Neutrophil (primary cell): ENCODE measurements around the genes GCSAML, OR2AJ1, OR2M2, OR14C36 and OR2T34.

DNA sequence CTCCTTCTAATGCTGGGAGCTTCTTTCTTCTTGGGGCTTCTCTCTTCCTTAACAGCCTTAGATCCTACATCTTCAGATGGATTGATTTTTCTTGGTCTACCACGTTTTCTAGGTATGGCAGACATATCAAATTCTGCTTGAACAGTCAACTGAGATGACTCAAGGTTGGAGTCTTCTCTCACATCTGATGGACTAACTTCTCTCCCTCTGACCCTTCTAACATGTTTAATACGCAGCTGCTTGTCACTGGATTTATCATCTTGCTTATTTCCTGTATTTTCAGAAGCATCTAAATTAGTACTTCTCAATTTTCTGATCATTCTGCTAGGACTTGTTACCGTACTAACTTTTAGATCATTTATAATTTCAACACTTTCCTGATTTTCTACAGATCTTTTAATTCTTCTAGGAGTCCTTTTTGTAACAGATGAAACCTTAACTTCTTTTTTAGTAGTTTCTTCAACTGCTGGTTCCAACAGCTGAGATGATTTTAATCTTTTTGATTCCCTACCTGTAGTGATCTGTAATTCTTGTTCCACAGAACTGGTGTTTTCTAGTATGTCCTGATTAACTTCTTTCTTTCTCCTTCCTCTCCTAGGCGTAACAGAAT lies 81.7 kb downstream of the AHCTF1 start:
- PRO-cap, result no peak

- PRO-cap, result no peak
Observed at GRCh38 chr1:246889702-246890387, 41.9 kb downstream of the AHCTF1 start.

- PRO-cap, result no peak
Observed at GRCh38 chr1:246931084-246931741, 535 bp downstream of the AHCTF1 start.

GRCh38 chr1:246962138-246962571 lies 30.4 kb upstream of the AHCTF1 start:
- PRO-cap, result no peak

- PRO-cap, result no peak
Observed at GRCh38 chr1:246996878-246997331, 11.0 kb downstream of the ZNF695 start.

- PRO-cap, result no peak
Observed at GRCh38 chr1:247360063-247360692, 28.5 kb upstream of the ZNF496 start.

DNA sequence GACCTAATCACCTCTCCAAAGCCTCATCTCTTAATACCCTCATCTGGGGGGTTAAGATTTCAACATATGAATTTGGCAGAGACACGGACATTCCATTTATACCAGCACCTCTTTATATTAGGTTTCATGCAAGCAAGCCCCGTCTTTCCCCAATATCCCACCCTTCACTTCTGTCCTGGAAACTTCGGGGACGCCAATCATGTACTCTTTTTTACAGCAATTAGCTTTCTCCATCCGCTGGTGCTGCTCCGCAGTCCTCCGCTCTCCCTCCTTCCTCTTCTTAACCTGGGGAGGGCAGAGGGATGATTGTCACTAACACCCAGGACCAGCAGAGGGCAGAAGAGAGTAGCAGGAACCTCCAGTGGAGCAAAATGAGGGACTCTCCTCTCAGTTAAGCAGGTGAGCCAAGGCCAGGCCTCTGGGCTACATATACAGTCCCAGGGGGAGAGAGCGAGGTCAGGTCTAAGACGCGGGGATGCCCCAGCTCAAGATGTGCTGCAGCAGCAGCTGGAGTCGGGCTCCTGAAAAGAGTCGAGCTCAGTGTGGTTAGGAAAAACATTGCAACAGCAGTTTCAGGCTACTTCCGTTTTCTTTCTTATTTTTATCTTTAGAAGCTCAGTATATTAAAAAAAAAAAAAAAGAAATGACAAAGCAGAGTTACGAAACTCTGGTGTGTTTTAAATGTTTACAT lies 25.9 kb upstream of the NLRP3 start:
- PRO-cap, result unidirectional peak, minus-strand start at position 282 of the sequence

DNA sequence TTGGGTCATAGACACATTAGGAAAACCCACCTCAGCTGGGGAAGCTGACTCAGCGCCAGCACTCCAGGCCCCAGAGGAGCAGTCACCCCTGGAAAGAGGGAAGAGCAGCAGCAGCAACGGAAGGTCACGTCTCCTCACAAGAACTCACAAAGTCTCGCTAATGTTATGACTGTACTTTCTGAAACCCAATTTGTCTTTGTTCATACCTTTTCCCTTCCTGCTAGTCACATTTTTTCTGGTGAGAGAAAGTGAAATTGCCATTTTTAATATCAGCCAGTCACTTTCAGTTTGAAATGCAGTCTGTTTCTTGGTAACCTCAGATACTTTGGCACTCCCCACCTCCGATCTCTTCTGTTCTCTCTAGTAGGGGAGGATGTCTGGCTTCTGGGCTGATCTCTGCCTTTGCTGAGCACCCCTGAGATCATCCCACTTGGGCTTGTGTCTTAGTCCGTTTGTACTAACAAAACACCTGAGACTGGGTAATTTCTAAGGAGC lies 6.0 kb upstream of the NLRP3 start:
- PRO-cap, result no peak

DNA sequence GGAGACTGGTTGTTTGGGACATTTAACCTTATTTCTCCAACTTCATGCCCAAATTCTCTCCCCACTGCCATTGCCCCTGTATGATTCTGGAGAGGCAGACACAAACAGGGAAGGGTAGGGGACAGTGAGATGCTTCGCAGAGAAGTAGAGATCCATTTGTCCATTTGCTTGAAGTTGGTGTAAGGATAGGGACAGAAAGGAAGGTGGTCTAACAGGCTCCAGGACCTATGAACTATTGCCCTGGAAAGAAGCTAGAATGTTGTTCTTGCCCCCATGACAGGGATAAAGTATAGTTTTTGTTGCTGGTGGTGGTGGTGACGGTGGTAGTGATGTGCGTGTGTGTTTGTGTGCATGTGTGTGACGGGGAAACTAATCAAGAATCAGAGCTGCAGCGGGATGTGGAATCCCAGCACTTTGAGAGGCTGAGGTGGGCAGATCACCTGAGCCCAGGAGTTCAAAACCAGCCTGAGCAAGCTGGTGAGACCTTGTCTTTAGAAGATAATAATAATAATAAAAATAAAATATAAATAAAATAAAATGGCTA lies 16.6 kb downstream of the NLRP3 start:
- PRO-cap, result no peak

GRCh38 chr1:247548930-247549381 lies at the start of gene GCSAML:
Gene GCSAML, plus strand, starts transcription at chr1:247549134.
- PRO-cap, result no peak

- PRO-cap, result no peak
Observed at GRCh38 chr1:247818803-247819367, 5.0 kb downstream of the OR14A16 start.

- PRO-cap, result no peak
Observed at GRCh38 chr1:247924741-247925345, at the start of gene OR2AJ1. Gene OR2AJ1, plus strand, starts transcription at chr1:247924889.

DNA sequence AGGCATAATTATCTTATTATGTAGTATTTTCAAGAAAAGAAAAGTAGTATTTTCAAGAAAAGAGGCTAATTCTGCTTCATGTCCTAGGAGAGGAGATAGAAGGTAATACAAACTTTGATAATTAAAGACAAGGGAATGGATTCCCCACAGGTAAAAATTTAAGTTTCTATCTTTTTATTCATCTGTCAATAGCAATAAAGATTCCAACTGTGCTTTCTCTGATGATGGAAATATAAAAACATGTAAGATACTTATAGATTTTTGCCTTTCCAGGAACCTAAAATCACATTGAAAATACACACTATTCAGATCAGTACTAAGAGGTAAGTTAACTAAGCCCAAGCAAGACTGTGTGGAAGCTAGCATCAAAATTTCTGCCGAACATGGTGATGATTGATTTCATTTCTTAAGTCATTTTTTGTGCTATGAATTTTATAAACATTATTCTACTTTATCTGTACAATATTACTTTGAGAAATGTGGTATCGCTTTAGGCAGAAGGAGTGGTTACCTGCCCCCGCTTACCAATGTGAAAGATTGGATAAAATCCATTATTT lies at the start of gene OR2M2:
Gene OR2M2 (plus strand): TSS at position 273 of the 557 bp plus-strand sequence.
- PRO-cap, result no peak

DNA sequence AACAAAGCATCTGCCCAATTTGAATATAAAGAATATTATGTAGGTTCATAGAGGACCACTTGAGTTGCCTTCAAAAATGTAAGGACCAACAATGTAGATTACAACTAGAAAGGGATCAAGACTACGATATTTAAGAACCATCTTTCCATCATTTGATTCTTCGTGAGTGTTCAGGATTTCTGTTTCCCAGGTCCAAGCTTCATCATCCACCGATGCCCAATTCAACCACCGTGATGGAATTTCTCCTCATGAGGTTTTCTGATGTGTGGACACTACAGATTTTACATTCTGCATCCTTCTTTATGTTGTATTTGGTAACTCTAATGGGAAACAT lies at the start of gene OR14C36:
Gene OR14C36 (plus strand): TSS at position 213 of the 334 bp plus-strand sequence.
- PRO-cap, result no peak

- PRO-cap, result no peak
Observed at GRCh38 chr1:248574594-248575045, at the start of gene OR2T34. Gene OR2T34, minus strand, starts transcription at chr1:248574757.

- PRO-cap, result no peak
Observed at GRCh38 chr1:248825227-248825417, 593 bp downstream of the SH3BP5L start.

GRCh38 chr1:248828710-248829419 lies 3.1 kb upstream of the SH3BP5L start:
- PRO-cap, result no peak

DNA sequence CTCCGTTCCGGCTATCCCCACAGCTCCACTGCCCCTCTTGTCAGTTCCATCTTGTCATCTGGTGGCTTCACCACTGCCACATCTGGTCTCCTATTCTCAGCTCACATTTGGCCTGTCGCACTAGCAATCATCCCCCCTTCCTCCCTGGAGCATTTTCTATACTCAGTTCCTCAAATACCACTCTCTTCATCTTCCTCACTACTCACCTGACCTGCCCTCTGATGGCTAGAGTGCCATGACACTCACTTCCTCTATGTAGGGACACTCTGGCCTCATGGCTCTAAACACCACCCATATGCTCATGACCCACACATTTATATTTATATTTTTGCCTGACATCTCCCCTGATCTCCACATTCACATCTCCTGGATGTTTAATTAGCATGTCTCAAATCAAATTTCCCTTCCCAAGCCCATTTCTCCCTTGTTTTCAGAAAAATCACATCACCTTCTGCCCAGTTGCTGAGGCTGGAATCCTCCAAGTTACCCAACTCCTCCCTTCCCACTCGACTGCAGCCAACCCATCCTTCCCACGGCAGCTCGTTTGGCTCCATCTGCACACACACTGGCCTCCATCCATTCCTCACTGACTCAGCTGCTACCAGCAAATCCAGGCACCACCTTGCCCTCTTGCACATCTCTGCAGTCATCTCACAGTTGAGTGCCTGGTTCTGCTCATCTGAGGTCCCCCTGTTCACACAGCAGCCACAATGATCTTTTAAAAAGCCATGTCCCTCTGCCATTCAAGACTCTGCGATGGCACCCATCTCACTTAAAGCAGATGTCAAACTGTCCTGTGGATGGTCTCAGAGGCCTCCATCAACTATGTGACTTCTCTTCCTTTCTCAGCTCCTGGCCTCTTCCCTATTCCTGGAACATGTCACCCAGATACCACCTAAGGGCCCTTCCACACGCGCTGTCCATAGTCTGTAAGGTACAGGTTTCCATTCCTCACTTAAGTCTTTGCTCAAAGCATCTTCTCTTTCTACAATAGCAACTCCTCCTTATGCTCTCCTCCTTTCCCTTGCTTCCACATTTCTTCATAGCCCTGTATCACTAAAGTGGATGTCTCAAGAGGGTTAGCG lies 5.9 kb downstream of the ZNF692 start:
- PRO-cap, result no peak

DNA sequence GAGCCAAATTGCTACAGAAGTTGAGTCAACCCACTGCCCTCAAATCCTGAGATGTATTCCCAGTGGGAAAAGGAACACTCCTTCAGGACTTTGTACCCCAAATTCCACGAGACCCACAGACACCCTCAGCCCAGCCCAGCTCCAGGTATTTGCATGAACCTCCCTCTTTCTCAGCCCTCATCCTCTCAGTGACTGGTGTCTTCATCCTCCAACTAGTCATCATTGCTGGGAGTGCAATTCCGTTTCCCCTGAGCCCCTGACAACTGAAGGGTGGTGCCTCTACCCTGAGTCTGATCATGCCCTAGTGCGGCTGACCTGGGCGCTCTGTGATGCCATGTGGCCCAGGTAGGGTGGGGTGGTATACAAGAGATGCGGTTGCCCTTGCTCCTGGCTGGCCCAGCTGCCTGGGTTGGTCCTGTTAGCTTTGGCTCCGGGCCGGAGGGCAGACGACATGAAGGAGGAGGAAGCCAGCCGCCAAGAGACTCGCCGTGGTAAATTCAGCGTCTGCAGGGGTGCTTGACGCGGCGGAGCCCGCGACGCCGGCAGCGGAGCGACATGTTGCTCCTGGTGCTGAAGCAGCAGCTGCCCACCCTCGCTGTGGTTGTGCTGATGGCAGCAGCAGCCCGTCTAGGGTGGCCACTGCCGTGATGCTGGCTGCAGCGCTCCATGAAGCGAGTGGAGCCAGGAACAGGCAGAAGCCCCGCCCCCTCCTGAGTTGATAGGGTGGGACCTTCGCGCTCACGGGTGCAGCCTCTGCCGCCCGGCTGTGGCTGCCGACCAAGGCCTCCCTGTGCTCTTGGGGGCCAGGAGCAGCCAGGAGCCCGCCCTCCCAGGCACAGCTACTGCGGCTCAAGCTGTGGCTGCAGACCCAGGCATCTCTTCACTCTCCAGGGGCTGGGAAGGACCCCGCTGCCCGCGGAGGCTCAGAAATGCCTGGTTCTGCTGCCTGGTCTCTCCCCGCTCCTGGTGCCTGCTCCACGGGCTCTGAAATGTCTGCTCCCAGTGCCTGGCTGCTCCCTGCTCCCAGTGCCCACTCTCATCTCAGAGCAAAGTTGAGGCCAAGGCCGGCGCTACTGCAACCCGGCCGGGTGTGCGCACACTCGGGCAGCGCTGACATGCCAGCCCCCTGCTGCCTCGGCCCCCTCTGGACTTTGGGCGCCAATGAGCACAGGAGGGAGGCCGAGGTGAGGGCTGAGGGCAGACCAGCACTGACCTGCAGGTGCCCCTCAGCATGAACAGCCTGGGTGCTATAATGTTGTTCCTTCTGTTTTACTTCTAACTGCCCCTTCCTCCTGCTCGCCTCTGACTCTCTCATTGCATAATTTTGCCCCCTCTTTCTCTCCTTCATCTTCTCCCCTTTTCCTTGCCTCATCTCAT lies 4.2 kb upstream of the ZNF692 start:
- PRO-cap, result no peak